Measurements from ENCODE around the gene CCN6.

DNA sequence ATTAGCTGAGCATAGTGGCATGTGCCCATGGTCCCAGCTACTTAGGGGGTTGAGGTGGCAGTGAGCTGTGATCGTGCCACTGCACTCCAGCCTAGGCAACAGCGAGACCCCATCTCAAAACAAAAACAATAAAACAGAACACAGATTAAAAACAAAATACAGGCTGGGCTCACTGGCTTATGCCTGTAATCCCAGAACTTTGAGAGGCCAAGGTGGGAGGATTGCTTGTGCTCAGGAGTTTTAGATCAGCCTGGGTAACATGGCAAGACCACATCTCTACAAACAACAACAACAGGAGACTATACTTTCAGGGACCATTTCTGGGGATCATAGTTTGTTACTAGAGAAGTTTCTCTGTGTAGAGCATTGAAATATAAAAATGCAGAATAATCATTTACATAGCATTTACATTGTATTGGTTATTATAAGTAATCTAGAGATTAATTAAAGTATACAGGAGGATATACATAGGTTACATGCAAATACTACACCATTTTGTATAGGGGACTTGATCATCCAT, 62.7 kb upstream of the MFSD4B start:
- PRO-cap, 3 experiments: no peak in any of the 3 experiments
- RAMPAGE, long total RNA, 4 experiments: no peak in any of the 4 experiments
- RRBS: no CpG with 5 or more reads among the region's 2 CpGs

DNA sequence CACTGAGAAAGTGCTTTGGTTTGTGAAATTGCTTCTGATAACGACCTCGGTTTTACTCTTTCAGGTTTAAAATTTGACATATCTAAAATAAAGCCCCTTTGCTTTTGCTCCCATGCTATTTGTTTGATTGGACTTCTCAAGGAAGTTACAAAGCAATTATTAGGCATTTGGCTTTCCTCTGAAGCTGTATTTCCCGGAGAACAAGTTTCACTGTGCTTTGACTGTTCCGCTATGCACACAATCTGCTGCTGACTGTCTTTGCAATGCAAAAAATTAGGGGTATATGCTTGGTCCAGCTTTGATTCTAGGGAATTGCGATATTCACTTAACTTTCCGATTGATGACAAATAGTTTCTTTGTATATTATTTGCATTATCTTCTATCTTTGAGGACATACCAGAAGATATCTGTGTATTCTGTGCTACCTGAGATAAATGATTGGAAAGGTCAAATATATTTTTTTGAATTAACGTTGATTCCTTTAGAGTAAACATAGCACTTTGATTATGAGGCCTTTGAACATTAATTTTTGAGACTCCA, 109.1 kb downstream of the REV3L start:
- PRO-cap, 3 experiments: no peak in any of the 3 experiments
- RAMPAGE, long total RNA, 4 experiments: no peak in any of the 4 experiments
- RRBS: no CpG with 5 or more reads among the region's 7 CpGs

GRCh38 chr6:111544126-111544510, 61.1 kb upstream of the REV3L start:
- PRO-cap, 3 experiments: peak in 1 of 3 experiments; most common plus-strand start chr6:111544268 (in 1)
- RAMPAGE, long total RNA, 4 experiments: no peak in any of the 4 experiments

DNA sequence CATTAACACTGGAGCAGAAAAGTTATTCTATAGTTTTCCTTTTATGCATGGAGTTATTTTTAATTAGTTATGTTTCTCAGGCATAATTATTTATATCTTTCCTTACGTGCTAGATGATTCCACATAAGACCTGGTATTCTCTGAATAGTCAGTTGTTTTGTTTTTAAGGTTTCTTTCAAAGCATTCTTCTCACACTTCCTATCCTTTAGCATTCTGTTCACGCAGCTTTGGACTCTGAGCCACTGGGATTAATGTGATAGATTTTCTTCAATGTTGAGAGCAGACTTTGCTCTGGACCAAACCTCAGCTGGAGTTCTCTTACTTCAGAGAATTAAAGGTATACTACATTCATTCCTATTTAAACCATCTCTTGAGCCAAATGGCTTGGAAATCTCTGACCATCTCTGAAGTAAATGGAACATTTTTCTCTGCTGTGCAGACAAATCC, 70.7 kb upstream of the TRAF3IP2 start:
- PRO-cap, 3 experiments: no peak in any of the 3 experiments
- RAMPAGE, long total RNA, 4 experiments: no peak in any of the 4 experiments
- RRBS: no CpG with 5 or more reads among the region's 2 CpGs

GRCh38 chr6:111685085-111685396, 79.4 kb upstream of the TRAF3IP2 start:
- PRO-cap, 3 experiments: no peak in any of the 3 experiments
- RAMPAGE, long total RNA, 4 experiments: no peak in any of the 4 experiments
- RRBS: no CpG with 5 or more reads among the region's 5 CpGs

DNA sequence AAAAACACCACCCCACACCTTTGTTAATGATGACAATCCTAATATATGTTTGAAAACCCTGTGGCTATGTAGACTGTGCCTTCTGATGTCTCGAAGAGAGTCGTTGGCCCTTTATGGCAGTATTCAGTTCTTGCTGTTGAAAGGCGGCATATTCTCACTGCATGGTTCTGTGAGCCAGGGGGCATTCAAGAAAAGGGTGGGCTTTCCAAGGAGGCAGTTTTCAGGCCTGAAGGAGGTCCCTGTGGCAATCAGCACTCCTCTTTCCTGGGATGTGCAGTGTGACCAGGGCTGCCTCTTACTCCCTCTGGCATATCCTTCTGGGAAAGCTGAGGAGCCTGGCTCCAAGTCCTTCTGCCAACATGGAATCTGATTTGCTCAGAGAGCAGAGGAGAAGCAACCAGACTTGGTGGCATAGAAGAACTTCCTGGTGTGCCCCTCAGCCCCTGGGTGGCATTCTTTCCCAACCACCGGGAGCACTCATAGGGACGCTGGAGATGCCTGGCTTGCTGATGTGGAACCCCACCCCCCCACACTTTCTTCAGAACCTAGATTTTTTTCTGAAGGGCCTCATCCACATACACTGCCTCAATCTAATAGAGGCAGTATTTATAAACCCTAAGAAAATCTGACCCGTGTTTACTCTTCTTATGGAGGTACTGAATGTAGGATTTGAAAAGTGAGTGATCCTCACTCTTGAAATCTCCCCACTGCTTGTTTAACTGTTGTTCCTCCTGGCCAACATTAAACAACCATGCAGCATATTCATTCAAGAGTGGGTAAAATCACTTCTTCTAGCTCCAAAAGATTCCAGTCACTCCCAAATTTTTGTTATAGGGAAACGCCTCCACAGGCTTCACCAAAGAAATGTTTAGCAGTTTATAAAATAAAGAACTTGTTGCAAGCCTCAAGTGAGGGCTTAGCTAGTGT, 107.6 kb upstream of the TRAF3IP2 start:
- PRO-cap, 3 experiments: no peak in any of the 3 experiments
- RAMPAGE, long total RNA, 4 experiments: no peak in any of the 4 experiments
- RRBS: no CpG with 5 or more reads among the region's 7 CpGs

DNA sequence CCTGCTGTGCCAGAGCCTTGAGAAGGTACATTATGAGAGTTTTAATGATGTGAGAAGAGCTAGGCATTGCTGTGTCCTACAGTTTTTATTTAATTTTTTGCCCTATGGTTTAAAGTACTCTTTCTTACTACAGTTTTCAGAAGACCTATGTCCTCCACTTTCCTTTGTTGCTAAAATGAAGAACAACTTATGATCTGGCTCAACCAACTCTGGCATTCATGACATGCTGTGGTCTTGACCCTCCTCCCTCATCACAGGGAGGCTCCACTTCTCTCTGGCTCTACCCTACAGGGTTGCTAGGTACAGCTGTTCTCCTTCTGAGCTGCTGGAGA, 128.6 kb upstream of the TRAF3IP2 start:
- PRO-cap, 3 experiments: no peak in any of the 3 experiments
- RAMPAGE, long total RNA, 4 experiments: no peak in any of the 4 experiments

GRCh38 chr6:111767618-111768295, 105.5 kb downstream of the FYN start:
- PRO-cap, 3 experiments: no peak in any of the 3 experiments
- RAMPAGE, long total RNA, 4 experiments: no peak in any of the 4 experiments
- RRBS: no CpG with 5 or more reads among the region's 6 CpGs

DNA sequence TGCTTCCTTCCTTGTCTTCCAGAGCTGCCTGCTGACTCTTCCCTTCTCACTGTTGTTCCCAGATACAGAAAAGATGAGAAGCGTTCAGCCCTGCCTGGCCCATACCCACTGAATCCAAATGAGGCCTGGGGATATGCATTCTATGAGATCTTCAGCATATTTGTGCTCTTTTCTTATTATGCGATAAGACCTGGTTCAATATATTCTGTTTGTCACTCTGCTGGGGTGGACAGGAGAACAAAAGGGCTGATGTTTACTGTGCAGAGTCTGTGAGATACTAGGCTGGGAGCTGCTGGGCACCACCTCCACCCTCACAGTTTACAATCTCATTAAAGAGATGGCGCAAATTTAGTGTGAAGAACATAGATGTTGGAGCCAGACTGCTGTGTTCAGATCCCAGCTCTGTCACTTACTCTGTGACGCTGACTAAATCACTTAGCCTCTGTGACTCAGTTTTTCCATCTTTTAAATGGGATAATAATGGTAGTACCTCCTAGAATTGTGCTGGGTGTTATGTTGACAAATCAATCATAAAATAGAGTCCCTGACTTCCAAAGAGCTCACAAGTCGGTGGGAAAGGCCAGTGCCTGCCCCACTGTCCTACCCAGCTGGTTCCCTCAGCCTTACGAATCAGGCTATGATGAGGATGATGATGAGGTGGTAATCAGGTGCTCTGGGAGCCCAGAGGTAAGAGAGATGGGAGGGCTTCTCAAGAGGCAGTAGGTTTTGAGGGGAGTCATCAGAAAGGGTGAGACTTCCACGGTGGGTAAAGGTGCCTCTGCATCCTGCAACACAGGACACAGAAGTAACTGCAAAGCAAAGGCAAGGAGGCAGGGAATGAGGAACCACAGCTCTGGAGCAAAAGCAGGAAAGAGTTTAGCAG, 9.1 kb downstream of the FYN start:
- PRO-cap, 3 experiments: no peak in any of the 3 experiments
- RAMPAGE, long total RNA, 4 experiments: no peak in any of the 4 experiments
- RRBS: no CpG with 5 or more reads among the region's 7 CpGs

GRCh38 chr6:111960026-111960379, 86.8 kb upstream of the FYN start:
- PRO-cap, 3 experiments: peak in 1 of 3 experiments; most common plus-strand start chr6:111960122 (in 1)
- RAMPAGE, long total RNA, 4 experiments: no peak in any of the 4 experiments
- RRBS: no CpG with 5 or more reads among the region's 4 CpGs

- PRO-cap, 3 experiments: no peak in any of the 3 experiments
- RAMPAGE, long total RNA, 4 experiments: no peak in any of the 4 experiments
- RRBS: no CpG with 5 or more reads among the region's 4 CpGs
Observed at GRCh38 chr6:112004717-112005218, 49.1 kb upstream of the CCN6 start.

DNA sequence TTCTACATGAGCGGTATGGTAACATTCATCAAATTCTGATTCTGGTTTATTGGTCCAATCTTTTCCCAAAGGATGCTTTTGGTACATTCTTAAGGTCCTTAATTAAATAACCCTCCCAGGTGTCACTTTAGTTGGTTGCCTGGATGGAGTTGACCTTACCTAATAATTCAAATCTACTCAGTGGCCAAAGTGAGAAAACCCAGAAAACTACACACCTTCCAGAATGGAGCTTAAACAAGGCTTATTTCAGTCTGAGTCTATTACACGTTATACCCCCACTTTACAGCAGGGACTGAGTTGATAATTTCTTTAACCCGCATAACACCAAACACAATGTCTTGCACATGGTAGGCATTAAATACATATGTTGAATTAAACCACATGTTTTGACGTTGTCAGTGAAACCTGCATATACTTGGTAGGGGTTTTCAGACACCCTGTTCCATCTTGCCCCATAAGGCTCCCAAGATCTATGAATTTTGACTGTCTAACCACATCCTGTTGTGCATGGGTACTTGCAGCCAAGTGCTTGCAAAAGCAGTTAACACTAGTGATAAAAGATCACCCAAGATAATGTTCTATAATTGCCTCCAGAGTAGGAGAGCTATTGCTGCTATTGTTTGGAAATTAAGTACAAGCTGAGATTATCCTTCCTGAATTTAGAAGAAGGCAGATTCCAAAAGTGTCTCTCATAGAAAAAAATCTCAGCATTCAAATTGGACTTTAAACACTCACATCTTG, 26.1 kb upstream of the CCN6 start:
- PRO-cap, 3 experiments: no peak in any of the 3 experiments
- RAMPAGE, long total RNA, 4 experiments: no peak in any of the 4 experiments
- RRBS: no CpG with 5 or more reads among the region's 4 CpGs

DNA sequence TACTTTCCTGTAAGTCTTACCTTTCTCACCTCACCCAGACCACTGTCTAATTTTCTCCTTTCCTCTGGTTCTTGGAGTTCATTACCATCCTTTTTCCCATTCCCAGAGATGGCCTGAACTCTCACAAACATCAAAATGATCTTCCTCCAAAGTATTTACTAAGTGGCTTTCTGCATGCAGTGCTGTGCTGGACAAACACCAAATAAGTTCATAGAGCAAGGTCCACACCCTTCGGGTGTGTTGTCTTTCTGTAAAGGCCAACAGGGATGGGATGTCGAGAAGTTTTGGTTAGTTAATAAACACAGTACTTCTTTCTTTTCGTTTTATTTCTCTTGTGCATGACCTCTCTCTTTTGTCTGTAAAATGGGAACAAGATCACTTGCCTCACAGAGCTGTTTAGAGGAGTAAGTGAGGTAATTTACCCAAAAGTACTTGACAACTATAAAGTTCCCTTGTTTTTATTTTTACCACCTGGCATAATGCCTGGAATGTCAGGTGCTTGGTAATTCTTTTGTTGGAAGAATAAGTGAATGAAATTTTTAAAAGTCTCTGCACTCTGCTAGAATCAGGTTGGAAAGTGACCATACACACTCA, 22.9 kb upstream of the CCN6 start:
- PRO-cap, 3 experiments: no peak in any of the 3 experiments
- RAMPAGE, long total RNA, 4 experiments: no peak in any of the 4 experiments
- RRBS: no CpG with 5 or more reads among the region's 3 CpGs

GRCh38 chr6:112054022-112054632, at the start of gene CCN6:
CCN6 (plus strand) TSS chr6:112054104.
- PRO-cap, 3 experiments: no peak in any of the 3 experiments
- RAMPAGE, long total RNA, 4 experiments: no peak in any of the 4 experiments
- RRBS: no CpG with 5 or more reads among the region's 15 CpGs

- PRO-cap, 3 experiments: peak in 3 of 3 experiments; most common plus-strand start chr6:112233096 (in 3)
- RAMPAGE, long total RNA, 4 experiments: no peak in any of the 4 experiments
- RRBS: no CpG with 5 or more reads among the region's 9 CpGs
Observed at GRCh38 chr6:112232571-112233473, 21.5 kb downstream of the LAMA4 start.

GRCh38 chr6:112298681-112299279, 44.4 kb upstream of the LAMA4 start:
- PRO-cap, 3 experiments: no peak in any of the 3 experiments
- RAMPAGE, long total RNA, 4 experiments: no peak in any of the 4 experiments
- RRBS: no CpG with 5 or more reads among the region's 2 CpGs

DNA sequence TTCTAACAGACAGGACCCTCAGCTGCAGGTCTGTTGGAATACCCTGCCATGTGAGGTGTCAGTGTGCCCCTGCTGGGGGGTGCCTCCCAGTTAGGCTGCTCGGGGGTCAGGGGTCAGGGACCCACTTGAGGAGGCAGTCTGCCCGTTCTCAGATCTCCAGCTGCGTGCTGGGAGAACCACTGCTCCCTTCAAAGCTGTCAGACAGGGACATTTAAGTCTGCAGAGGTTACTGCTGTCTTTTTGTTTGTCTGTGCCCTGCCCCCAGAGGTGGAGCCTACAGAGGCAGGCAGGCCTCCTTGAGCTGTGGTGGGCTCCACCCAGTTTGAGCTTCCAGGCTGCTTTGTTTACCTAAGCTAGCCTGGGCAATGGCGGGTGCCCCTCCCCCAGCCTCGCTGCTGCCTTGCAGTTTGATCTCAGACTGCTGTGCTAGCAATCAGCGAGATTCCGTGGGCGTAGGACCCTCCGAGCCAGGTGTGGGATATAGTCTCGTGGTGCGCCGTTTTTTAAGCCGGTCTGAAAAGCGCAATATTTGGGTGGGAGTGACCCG, 572.5 kb downstream of the RFPL4B start:
- PRO-cap, 3 experiments: no peak in any of the 3 experiments
- RAMPAGE, long total RNA, 4 experiments: no peak in any of the 4 experiments
- RRBS: no CpG with 5 or more reads among the region's 15 CpGs

GRCh38 chr6:112957416-112958048, 610.4 kb downstream of the RFPL4B start:
- PRO-cap, 3 experiments: no peak in any of the 3 experiments
- RAMPAGE, long total RNA, 4 experiments: no peak in any of the 4 experiments
- RRBS: no CpG with 5 or more reads among the region's 3 CpGs

DNA sequence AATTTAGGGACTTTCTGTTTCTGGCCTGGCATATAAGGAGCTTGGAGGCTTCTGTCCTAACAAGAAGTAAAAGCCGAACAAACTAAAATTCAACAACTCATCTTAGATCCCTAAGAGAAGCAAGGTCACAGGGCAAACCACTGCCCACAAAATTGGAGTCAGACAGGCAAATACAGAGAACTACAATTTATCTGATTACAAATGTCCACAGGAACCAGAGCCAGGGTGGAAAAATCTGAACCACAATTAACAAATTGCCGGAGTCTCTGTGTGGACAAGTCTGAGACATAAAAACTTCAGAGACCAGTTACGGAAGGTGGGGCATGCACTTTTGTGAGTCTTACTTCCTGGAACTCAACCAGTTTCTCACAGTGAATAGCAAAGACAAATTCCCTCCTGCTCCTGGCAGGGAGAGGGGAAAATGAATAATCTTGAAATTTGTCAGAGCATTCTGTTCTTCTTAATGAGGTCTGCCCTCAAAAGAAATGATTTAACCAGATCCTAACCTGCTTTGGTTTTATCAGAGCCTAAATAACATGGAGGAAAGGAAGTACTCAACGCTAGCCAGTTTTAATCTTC, 671.6 kb downstream of the RFPL4B start:
- PRO-cap, 3 experiments: no peak in any of the 3 experiments
- RAMPAGE, long total RNA, 4 experiments: no peak in any of the 4 experiments
- RRBS: no CpG with 5 or more reads among the region's 4 CpGs

DNA sequence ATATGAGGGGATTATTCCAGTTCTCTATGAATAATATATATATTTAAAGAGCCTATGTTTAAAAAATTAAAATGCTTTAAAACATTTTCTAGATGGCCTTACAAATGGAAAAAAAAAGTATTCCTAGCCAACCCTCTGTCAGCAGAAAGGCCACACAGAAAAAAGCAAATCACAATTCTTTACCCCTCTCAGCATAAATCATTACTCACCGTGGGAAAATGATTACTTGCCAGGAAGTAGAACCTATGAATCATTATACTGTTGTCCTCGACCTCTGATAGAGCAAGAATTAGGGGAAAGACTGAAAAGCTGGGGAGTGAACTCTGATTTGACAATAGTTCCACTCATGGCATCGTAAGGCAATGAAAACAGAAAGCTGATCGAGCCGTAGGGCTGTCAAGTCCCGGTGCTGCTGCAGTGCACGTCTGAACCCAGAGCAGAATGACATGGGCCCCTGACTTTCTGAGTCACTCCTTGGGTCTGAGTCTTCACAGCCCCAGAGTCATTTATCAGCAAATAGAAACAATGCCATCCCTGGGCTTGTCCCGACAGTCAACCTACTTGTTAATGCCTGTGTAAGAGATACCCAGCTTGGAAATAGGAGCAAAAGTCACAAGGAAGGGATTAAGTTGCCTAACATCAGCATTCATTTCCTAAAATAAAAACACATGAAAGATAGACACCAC, 224.9 kb upstream of the MARCKS start:
- PRO-cap, 3 experiments: peak in 2 of 3 experiments; most common plus-strand start position 393 of the sequence (in 2); most common minus-strand start position 364 of the sequence (in 2)
- RAMPAGE, long total RNA, 4 experiments: no peak in any of the 4 experiments
- RRBS: no CpG with 5 or more reads among the region's 8 CpGs

All from adrenal gland (tissue), 7 donors.